Skeletal muscle satellite cell (primary cell): Measurements from ENCODE around the genes OVCH2, NLRP10 and SCUBE2.

GRCh38 chr11:7706243-7706882 lies at the start of gene OVCH2:
TSS of gene OVCH2 (minus strand) at chr11:7706477.
- CAGE, long polyA plus RNA, result no peak

- CAGE, long polyA plus RNA, result no peak
Observed at GRCh38 chr11:7893607-7894302, 37.3 kb downstream of the OR10A6 start.

DNA sequence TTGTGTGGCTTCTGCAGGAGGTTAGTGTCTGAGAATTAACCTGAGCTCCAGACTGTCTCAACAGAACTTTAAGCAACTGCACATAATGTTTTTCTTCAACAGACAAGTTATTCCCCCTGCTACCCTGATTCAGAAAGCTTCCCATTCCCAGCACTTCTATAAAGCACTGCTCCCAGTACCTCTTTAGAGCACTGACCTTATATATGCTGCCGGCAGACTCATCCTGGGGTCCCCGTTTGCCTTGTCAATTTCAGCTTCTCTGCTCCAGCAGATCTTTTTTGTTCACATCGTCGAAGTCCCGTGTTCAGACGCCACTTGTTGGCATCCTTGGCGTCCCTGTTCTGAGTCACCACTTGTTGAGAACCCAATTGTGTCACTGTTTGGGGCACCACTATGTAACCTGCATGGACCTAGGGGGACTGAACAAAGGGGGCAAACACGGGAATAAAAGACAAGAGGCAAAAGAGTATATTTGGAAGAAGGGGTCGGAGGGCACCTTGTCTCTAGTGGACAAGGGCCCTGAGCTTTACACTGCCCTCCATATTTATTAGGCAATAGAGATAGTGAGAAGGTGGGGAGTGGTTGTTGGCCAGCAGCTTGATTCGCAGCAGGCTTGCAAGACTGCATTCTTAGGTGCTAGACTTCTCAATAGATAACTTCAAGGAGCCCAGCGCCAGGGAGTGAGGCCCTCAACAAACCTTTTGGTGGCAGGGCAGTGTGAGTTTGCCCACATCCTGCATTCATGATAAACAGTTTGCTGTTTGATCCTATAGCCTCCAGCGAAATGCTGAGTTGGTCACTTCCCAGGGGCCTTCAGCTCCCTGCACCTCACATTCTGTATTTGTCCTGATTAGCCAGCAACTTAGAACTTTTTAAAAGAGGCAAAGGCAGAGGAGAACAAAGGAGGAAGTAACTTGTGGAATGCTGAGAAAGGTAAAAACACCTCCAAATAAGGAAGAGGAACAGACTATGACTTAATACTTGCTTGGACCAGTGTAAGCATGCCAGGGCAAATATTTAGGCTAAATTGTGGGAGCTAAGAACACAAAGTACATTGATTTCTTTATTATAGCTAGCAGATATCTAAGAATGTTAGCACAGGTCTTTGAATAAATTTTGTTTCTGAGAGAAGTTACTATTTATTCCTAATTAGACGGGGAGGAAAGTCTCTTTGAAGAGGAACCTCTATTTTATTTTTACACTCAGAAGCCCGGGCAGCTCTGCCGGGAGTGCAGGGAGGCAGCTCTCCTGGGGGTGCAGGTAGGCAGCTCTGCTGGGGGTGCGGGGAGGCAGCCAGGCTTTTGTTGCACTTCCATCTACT lies 25.2 kb downstream of the OR10A6 start:
- CAGE, long polyA plus RNA, result no peak

GRCh38 chr11:7965249-7965512 lies at the start of gene NLRP10:
TSS of gene NLRP10 (minus strand) at chr11:7965447.
- CAGE, long polyA plus RNA, result no peak

GRCh38 chr11:8066076-8066423 lies 15.0 kb upstream of the TUB start:
- CAGE, long polyA plus RNA, result no peak

GRCh38 chr11:8464665-8465169 lies 129.3 kb downstream of the STK33 start:
- CAGE, long polyA plus RNA, result no peak

GRCh38 chr11:8680651-8681167 lies 1.8 kb downstream of the TRIM66 start:
- CAGE, long polyA plus RNA, result no peak

DNA sequence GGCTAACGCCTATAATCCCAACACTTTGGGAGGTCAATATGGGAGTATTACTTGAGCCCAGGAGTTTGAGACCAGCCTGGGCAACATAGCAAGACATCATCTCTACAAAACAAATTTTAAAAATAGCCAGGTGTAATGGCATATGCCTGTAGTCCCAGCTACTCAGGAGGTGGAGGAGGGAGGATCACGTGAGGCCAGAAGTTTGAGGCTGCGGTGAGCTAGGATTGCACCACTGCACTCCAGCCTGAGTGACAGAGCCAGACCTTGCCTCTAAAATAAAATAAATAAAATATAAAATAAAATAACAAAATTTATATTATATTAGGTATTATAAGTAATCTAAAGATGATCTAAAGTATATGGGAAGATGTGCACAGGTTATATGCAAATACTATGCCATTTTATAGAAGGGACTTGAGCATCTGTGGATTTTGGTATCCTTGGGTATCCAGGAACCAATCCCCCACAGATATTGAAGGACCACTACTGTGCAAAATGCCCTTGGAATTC lies 12.3 kb downstream of the RPL27A start:
- CAGE, long polyA plus RNA, result no peak

- CAGE, long polyA plus RNA, result no peak
Observed at GRCh38 chr11:8794537-8795227, 15.8 kb downstream of the DENND2B start.

DNA sequence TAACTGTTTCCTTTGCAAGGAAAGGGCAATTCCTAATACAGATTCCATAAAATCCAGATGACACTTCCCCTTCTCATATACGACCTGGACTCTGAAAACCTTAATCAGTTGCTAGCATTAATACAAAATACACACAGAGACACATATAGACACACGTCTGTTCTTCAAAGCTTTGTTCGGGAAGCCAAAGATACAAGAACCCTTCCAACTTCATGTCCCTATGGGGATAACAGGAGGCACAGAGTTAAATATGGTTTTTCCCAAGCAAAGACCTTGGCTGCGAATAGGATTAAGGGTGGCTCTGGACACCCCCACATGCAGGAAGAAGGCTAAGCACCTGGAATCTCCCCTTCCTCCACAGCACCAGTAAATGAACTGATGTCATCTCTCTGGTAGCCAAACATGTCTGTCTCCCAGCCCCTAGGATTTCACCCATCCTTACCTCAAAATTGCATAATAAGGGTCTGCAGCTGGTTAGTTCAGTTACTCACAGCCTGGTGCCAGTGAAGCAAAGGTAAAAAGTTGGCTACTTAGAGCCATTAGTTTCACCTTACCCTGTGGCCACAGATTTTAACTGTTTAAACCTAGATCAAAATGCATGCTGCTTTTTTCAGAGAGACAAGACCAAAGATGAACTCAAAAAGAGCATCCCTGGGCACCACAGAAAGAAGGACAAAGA lies 23.1 kb upstream of the DENND2B start:
- CAGE, long polyA plus RNA, result no peak

GRCh38 chr11:8834332-8834716 lies 23.9 kb upstream of the DENND2B start:
- CAGE, long polyA plus RNA, result no peak

GRCh38 chr11:9090609-9092069 lies at the start of gene SCUBE2:
TSS of gene SCUBE2 (minus strand) at chr11:9091599.
- CAGE, long polyA plus RNA, result no peak

DNA sequence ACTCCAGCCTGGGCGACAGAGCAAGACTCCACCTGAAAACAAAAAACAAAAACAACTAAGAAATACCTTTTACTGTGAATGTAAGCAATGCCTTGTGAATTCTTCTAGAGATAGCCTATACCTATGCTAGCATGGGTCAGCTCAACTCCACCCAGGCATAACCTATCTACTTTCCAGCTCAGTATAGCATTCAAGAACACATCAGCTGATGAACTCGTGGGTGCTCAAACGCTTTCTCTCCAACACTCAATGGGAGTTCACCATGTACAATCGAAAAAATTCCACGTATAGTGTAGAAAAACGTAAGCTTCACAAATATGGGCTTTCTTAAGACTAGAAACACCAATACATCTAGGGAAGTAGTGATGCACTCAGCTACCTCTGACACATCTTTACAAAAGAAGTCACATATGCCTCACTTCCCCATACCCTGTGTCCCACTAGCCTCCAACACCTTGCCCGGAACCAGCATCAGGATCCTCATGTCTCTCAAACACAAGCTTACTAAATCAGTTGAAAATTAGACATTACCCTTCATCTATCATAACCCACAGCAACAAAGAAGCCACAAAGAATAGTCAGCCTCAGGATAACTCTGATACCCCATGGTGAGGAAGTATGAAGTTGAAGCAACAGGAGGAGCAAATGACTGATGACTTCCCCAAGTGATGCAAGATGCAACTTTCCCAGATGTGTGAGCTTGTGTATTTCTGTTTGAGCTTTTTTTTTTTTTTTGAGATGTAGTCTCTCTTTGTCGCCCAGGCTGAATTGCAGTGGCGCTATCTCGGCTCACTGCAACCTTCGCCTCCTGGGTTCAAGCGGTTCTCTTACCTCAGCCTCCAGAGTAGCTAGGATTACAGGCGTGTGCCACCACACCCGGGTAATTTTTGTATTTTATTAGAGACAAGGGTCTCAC lies 8.3 kb upstream of the DENND5A start:
- CAGE, long polyA plus RNA, result no peak

DNA sequence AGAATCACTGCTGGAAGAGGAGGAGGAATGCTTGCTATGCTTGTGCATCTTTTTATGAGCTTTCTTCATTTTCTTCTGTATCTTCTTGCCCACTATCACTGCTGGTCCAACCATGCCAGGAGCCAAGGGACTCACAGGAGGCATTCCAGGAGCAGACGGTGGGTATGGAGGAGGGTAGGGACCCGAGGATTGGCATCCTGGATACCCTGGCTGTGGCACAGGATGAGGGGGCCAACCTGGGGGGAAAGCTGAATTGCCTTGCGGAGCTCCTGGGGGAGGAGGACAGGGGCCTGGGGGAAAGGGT lies 3.2 kb downstream of the TMEM41B start:
- CAGE, long polyA plus RNA, result no peak

DNA sequence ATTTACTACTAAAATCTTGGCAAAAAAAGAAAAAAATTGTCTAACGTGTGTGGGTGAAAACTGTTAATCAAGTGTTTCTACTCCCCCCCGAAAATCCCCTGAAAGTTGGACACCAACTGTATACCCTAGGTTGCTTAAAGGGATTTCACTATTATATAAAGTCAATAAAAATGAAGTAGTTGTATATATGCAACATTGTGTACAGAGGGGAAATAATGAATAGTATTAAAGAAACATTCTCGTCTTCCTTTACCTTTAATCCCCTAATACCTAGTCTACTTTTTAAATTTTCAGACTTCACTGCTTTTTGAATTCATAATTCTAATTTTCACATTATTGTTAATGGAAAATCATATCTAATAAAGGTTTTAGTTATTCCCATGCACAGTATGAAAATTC lies 14.0 kb upstream of the ZNF143 start:
- CAGE, long polyA plus RNA, result no peak

DNA sequence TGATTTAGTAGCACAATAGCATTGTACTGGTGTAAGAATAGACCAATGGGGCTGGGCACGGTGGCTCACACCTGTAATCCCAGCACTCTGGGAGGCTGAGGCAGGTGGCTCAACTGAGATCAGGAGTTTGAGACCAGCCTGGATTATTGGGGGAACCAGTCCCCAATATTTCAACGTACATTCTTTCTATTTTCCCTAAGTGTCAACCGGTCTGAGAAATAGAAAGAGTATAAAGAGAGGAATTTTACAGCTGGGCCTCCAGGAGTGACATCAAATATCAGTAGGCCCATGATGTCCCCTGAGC lies 9.3 kb upstream of the ZNF143 start:
- CAGE, long polyA plus RNA, result no peak

DNA sequence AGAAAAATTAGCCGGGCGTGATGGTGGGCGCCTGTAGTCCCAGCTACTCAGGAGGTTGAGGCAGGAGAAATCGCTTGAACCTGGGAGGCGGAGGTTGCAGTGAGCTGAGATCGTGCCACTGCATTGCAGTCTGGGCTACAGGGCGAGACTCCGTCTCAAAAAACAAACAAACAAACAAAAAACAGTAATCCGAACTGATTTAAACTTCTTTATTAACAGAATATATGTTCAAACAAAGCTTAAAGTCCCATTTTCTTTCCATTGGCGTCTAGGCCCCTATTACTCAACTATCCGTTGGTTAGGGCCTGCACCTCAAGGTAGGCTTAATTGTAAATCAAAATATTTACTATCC lies 1.5 kb upstream of the ZNF143 start:
- CAGE, long polyA plus RNA, result no peak

DNA sequence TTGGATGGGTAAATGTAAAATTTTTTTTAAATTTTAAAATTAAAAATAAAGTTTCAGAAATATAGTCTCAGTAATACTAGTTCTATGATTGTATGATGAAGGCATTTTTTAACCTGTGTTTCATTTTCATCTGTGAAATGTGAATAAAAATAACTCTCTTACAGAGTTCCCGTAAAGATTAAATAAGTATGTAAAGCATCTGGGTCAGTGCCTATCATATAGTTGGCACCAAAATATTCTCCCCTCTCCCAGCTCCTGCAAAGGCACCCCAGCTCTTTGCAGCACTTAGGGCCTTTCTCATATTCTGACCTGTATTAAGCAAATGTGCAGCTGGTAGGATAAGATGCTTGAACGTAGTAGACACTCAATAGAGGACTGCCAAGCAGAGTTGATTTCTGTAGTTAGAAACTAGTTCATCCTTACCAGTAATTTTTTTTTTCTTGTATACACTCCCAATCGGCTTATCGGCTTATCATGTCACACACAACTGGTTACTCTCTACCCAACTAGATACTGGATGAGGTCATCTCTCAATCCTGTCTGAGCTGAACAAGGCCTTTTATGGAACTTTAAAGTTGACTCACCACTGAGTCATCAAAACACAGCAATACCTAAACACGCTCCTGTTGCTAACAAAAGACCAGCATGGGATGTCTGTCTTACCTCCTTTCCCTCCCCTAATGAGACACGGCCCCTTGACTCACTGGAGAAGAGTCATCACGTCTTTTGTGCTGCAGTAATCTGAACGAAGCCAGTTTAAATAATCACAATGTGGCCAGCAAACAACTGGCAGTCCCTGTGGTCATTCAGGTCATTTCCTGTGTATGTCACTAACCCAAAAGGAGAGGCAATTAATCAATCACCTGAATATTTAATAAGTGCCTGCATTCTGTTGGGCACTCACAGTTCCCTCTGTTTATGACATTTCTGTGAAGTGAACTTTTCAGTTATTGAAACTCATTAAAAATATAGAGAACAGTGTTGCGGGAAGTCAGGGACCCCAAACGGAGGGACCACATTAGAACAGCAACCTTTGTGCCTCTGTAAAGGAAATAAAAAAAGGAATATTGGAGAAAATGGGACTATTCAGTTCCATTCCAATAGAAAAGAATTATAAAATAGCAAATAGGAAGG lies 7.5 kb upstream of the WEE1 start:
- CAGE, long polyA plus RNA, result no peak

GRCh38 chr11:9704559-9705172 lies 40.8 kb downstream of the SWAP70 start:
- CAGE, long polyA plus RNA, result no peak

DNA sequence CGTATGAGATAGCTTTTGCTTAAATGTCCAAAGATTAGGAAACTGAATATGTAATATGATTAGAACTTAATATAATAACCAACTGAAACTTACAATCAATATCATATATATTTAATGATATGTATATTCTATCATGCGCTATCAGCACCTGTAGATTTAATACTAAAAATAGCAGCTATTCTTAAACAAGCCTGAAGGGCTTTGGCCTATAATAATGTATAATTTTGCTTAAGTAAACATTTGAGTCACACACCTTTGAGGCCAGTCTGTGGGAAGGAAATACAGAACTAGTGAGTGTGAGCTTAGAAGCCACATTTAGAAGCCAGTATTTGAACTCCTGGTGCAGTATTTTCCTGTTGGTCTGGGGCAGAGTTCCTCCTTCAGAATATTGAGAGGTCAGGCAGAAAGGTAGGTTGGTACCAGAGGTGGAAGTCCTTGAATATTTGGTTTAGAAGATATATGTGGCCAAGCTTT lies 62.7 kb downstream of the SWAP70 start:
- CAGE, long polyA plus RNA, result no peak